Lower leg skin (tissue), 2 donors: ENCODE measurements around a stretch of chr3.

- PRO-cap = no peak
- RAMPAGE, long total RNA, 2 experiments = start-site peak on the plus strand in 1 of 2 experiments, at chr3:156677865-156678243 at its widest, 72 reads per replicate
These were observed 3.5 kb downstream of the TIPARP start for GRCh38 chr3:156677588-156678609.

DNA sequence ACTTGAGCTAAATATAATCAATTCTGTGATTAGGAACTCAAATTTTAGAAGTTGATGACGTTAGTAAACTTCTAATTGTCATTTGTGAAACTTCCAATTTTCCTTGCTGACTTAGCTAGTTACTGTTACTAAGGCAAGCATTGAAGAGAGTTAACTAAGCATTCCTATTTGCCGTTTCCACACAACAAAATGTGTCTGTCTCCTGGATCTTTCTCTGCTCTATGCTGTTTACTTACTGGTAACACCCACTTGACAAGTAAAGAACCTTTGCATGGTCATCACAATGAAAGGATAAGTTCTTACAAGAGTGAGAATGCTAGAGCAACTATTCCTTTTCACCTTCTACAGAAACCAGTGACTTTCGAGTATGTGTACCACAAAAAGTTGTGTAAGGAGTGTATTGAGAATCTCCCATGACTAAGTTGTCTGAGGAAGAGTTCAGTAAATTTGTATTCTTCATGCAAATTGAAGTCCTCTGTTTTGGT, 10.7 kb downstream of the TIPARP start:
- PRO-cap = no peak
- RAMPAGE, long total RNA, 2 experiments = no peak in any of the 2 experiments

DNA sequence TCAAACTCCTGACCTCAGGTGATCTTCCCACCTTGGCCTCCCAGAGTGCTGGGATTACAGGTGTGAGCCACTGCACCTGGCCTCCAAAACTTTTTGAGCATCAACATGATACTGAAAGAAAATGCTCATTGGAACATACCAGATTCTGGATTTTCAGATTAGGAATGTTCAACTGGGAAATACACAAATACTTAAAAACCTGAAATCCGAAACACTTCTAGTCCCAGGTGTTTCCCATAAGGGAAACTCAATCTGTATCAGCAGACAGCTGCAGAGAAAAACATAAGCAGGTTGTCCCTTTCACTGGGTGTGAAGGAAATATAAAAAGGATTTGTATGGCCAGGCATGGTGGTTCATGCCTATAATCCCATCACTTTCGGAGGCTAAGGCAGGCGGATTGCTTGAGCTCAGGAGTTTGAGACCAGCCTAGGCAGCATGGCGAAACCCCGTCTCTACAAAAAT, 32.9 kb downstream of the TIPARP start:
- PRO-cap = no peak
- RAMPAGE, long total RNA, 2 experiments = no peak in any of the 2 experiments

GRCh38 chr3:156707705-156708248, 33.4 kb downstream of the TIPARP start:
- PRO-cap = no peak
- RAMPAGE, long total RNA, 2 experiments = no peak in any of the 2 experiments

- PRO-cap = bidirectional peak, plus-strand start at chr3:156826907, minus-strand start at chr3:156826789
- RAMPAGE, long total RNA, 2 experiments = no peak in any of the 2 experiments
These were observed 451 bp downstream of the LEKR1 start for GRCh38 chr3:156826388-156827220.

- PRO-cap = no peak
- RAMPAGE, long total RNA, 2 experiments = no peak in any of the 2 experiments
These were observed 89.5 kb downstream of the CCNL1 start for GRCh38 chr3:157070453-157070792.

GRCh38 chr3:157092078-157092865, 67.7 kb downstream of the CCNL1 start:
- PRO-cap = no peak
- RAMPAGE, long total RNA, 2 experiments = no peak in any of the 2 experiments

DNA sequence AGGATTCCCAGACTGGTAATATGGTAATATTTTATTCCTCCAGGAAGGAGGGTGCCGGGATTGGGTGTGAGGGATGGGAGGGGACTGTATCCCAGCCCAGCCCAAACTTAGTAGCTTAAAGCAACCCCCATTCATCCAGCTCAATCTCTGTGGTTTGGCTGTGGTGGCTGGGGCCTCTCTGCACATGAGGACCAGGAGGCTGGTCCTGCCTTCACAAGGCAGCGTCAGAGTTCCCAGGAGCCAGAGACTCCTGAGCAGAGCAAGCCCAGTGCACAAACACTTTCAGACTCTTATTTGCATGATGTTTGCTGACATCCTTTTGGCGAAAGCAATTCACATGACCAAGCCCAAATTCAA, 48.4 kb downstream of the CCNL1 start:
- PRO-cap = no peak
- RAMPAGE, long total RNA, 2 experiments = no peak in any of the 2 experiments

DNA sequence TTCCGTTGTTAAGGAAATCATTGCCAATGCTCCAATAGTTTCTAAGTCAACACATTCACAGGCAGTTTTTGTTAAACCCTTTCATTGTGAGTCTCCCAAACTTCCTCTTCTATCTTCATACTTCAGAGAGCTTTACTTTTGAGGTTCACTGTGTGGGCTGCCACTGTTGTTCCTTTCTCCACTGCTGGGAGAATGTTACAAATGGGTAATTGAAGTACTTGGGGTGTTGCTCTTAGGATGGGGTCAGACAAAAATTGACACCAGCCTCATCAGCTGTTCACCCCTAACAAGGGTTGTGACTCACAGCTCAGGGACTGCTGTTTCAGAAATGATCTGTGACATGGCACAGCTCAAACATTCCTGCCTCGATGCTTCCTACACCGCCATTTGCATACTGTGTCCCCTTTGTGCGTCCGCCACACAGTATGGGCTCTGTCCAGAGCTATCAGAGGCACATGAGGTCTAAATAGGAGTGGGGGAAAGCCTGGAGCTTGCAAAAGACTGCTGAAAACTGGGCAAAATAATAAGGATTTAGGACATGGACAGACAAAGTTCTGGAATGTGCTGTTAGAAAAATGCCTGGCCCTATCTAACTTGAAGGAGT, 44.0 kb downstream of the CCNL1 start:
- PRO-cap = no peak
- RAMPAGE, long total RNA, 2 experiments = no peak in any of the 2 experiments

- PRO-cap = no peak
- RAMPAGE, long total RNA, 2 experiments = no peak in any of the 2 experiments
These were observed 30.8 kb downstream of the CCNL1 start for GRCh38 chr3:157129015-157129772.

DNA sequence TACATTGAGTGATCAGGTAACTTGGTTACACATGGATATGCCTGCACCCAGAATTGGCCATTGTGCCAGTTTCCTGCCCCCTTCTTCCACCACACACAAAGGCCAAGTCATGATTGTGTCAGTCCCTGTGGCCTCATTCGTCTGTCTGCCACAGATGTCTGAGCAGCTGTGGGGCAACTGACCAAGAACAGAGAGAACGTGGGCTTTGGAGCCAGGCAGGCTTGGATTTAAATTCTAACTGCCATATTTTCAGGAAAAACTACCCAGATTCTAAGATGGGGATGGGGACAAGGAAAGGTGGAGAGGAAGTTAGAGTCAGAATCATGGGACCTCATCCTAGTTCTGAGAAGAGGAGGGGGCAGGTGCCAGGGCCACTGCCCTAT, 27.0 kb downstream of the CCNL1 start:
- PRO-cap = no peak
- RAMPAGE, long total RNA, 2 experiments = no peak in any of the 2 experiments

GRCh38 chr3:157153503-157154013, 6.4 kb downstream of the CCNL1 start:
- PRO-cap = no peak
- RAMPAGE, long total RNA, 2 experiments = no peak in any of the 2 experiments

- PRO-cap = bidirectional peak, plus-strand start at chr3:157161063, minus-strand start at chr3:157160760
- RAMPAGE, long total RNA, 2 experiments = no peak in any of the 2 experiments
These were observed 867 bp upstream of the CCNL1 start for GRCh38 chr3:157160652-157161375.

DNA sequence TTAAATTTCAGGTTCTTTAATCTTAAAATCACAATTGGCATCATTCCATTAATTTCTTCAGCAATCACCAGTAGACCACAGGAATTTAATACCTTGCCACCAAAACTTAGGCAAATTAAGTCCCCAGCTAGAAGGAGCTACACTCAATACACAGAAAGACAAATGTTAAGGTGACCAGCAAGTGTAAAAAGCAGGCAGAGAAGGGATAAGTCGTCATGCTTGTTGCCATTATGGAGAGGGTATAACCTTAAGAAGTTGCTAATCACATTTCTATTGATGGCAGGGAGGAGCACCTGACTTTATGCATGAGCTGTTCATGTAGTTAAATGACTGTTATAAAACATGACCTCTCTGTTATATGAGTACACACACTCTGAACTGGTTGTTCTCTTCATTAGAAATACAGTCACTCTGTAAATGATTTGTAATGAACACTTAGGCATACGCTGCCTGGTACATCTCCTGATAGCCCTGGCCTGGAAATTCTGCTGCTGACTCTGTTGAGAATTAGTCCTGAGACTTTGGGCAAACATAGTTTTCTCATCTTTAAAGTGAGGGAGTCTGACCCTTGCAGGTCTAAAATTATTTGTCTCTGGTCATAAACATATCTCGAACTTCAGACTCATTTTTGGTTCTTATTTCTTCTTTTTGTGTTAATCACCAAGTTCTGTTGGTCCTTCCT, 6.7 kb upstream of the CCNL1 start:
- PRO-cap = no peak
- RAMPAGE, long total RNA, 2 experiments = no peak in any of the 2 experiments

DNA sequence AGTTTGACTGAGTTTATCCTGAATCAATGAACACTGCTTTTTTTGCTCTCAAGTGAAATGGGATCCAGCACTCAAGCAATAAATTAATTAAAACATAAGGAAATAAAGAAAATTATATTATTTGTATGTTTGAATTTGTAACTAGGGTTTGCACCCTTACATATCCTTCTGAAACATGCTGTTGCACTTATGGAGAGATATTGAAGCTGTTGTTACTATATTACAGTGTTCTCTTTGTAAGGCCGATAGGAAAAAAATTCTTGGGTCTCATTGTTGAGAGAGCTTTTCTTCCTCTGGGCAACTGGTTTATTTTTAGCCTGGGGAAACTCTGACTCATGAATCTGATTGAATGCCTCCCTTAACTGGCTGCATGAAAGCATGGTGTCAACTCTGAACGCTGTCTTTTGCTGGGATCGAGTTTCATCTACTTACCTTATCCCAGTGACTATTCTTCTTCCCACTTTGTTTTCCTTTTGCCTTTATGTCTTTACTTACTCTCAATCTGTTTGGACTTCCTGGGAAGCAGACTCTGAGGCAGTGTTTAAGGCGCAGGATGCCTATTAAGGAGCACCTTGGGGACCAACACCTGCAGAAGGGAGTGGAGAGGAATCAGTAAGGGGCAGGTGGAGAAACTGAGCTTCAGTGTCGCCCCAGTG, 88.6 kb upstream of the CCNL1 start:
- PRO-cap = no peak
- RAMPAGE, long total RNA, 2 experiments = no peak in any of the 2 experiments

- PRO-cap = no peak
- RAMPAGE, long total RNA, 2 experiments = no peak in any of the 2 experiments
These were observed 6.0 kb downstream of the PTX3 start for GRCh38 chr3:157442147-157443459.

DNA sequence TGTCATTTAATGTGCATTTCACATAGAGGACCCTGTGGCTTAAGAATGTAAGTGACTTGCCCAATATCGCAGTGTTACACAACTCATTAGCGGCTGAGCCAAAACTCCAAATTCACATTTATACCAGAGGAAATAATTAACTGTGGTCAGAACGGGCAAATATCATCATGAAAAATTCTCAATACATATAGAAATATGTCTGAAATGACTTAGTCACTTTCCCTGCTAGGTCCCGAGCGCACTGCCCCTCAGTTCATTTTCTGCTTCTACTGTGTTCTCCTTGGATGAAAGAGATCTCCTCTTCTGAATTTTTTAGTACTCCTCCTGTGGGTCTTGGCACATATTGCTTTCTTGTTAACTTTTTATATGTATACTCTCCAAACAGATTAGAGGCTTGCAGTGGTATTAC, 33.0 kb downstream of the PTX3 start:
- PRO-cap = no peak
- RAMPAGE, long total RNA, 2 experiments = no peak in any of the 2 experiments

GRCh38 chr3:157479646-157479845, 23.7 kb downstream of the VEPH1 start:
- PRO-cap = no peak
- RAMPAGE, long total RNA, 2 experiments = no peak in any of the 2 experiments

DNA sequence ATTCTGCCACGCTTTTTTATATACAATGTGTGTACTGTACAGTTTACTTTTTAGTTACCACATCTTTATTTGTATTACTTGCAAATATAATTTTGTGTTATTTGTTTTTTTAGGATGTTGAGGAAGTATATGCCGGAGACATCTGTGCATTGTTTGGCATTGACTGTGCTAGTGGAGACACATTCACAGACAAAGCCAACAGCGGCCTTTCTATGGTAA, 11.8 kb downstream of the LXN start:
- PRO-cap = no peak
- RAMPAGE, long total RNA, 2 experiments = no peak in any of the 2 experiments

GRCh38 chr3:158712836-158713637, 19.2 kb downstream of the RARRES1 start:
- PRO-cap = no peak
- RAMPAGE, long total RNA, 2 experiments = no peak in any of the 2 experiments